Duodenum (tissue), 1 donor: ENCODE data around the genes FRG2C, ROBO2, ZNF654, GABRR3 and OR5H2.

DNA sequence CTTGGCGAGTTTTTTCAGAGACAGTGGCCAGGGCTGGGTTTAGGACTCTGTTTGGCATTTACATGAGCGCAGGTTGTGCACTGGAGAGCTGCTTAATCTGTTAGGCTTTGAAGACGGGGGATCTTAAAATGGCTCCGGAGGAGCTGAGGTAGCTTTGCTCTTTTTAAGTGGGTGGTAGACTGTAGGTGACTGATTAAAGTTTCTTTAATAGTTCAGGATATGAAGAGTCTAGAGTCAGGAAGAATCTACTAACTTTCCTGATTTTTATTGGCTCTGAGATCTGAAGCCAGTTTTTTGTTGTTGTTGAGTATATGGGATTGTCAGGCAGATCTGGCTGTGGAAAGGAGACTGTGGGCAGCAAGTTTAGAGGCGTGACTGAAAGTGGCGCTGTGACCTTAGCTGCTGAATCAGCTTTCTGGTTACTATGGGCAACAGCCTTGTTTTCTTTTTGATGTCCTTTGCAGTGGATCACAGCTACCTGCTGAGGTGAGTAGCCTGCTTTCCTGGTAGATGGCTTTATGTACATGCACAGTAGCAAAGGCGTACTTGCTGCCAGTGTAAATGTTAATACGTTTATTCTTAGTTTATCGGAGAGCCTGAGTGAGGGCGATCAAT is 161.5 kb upstream of the FRG2C start:
- PRO-cap, result no peak

DNA sequence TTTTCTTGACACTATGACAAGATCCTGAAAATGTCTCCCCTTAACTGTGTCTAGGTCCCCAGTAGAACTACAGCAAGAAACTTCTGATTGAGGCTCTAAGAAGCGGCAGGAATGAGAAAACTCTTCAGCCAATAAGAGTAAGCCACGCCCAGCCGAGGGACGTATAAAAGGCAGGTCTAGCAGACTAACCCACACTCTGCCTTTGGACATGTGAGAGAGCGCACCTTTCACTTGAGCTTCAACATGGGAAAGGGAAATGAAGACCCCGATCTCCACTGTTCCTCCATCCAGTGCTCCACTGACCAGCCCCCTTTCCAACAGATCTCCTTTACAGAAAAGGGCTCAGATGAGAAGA is at the start of gene FRG2C:
Gene FRG2C, plus strand, starts transcription at position 192 of the 355 bp plus-strand sequence.
- PRO-cap, result no peak

GRCh38 chr3:77039035-77040215 is at the start of gene ROBO2:
TSS of gene ROBO2 (plus strand) at chr3:77040099.
- PRO-cap, result no peak

- PRO-cap, result no peak
Observed at GRCh38 chr3:77577301-77577662, 537.4 kb downstream of the ROBO2 start.

DNA sequence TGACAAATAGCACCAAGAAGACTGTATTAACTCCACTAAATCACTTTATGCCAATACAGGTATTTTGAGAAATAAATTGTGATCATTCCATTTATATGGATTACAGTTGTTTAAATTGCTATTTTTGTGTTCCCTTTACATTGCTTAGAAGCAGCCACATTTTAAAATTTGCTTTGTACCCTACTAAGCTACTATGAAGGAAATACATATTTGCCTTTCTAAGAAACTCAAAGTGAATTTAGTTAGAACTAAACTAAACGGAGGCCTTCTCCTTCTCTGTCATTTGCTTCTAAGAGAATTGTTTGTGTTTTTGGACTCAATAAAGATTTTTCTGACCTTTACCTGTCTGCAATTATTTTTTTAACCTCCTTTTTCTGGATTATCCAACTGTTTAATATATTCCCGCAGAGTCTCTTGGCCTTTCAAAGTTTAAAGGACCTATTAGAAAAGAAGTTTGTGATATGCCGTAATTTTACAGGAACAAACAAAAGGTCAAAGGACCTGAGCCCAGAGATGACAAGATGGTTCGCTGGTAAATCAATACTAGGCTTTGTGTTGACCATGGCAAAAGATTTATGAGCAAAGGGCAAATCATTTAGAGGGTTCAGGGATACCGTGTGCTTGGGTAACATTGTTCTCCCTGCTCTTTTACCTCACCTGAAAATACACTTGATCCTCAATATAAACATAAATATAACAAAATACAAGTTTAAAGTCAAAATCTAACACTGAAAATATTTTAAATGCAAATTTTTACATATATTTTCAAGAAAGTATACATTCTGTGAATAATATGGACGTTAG is 923.6 kb downstream of the ROBO1 start:
- PRO-cap, result no peak

DNA sequence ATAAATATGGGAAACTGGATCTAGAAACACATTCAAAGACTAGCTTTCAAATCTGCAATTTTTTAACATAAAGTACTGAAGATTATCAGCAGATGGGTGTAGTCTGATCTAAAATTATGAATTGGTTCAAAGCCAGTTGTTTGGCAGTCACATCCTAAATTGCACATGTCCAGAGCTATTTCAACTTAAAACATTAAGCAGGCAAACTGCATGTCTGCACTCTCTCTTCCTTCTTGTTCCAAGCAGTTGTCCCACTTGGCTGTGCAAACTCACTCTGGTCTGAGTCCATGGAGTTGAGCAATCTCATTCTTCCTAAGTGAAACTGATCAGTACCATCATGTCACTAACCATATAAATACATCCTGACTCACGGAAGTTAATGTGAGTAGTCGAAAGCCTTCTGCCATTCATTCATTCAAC is 353.0 kb downstream of the ROBO1 start:
- PRO-cap, result no peak

DNA sequence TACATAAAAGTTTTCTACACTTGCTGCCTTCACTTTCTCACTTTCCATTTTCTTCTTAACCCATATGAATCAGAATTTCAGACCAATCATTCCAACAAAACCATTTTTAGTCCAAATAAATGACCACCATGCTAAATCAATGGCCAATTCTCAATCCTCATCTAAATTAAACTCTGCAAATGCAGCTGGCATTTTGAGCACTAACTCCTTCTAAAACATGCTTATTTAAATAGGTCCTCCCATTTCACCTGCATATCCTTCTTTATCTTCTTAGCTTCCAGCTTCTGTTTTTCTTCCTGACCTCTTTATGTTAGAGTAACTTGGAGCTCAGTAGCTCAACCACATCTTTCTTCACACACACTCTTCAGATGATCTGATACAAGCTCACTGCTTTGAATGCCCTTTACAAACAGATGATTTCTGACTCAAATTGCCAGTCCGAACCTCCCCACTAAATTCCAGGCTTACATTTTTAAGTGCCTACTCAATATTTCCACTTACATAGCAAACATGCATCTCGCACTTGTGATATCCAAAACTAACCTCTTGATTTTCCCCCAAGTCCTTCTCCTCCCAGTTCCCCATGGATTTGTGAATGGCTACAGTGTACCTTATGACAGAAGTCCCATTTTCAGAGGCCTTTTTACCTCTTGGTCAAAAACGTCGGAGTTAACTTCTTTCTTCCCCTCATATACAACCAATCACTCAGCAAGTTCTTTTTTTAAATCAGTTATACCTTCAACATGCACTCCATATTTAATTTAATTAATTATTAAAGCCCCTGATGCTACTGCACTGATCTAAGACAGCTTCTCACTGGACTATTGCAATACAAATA is 139.1 kb downstream of the GBE1 start:
- PRO-cap, result no peak

- PRO-cap, result no peak
Observed at GRCh38 chr3:81723559-81724120, 37.8 kb downstream of the GBE1 start.

DNA sequence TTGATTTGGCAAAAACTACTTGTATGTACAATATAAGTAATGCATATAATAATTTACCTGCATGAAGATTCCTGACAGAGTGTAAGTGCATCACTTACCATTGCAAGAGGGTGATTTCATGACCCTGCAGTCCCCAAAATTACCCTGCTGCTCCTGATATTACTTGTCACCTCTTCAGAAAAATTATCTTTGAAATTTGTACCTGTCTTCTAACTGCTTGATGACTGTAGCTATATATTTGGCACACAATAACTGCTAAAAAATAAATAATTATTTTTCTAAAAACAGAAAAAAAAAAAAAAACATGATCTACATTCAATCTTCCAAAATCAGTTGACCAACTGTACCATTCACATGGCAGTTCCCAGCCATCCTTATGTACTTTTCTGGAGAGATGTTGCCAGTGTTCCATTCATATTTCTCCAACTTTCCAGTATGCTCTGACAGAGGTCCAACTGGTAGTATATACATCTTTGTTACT is 153.6 kb upstream of the CADM2 start:
- PRO-cap, result no peak

- PRO-cap, result no peak
Observed at GRCh38 chr3:87206288-87206679, 20.8 kb upstream of the CHMP2B start.

DNA sequence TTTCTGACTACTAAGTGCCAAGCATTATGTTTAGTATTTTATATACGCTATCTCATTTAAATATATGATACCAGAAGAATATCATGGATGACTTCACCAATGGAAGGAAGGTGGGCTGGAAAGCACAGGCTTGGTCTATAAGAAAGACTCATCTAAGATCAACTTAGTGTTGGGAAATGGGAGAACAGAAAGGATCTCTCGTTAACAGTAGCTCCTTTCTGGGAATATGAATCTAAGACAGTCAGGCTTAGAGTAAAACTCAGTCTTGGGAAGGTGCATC is 1.1 kb upstream of the HTR1F start:
- PRO-cap, result no peak

GRCh38 chr3:88031724-88032192 is 27.0 kb downstream of the CGGBP1 start:
- PRO-cap, result no peak

GRCh38 chr3:88059117-88059940 is at the start of gene ZNF654:
TSS of gene ZNF654 (plus strand) at chr3:88059255.
- PRO-cap, result bidirectional peak, plus-strand start at chr3:88059237, minus-strand start at chr3:88058990

DNA sequence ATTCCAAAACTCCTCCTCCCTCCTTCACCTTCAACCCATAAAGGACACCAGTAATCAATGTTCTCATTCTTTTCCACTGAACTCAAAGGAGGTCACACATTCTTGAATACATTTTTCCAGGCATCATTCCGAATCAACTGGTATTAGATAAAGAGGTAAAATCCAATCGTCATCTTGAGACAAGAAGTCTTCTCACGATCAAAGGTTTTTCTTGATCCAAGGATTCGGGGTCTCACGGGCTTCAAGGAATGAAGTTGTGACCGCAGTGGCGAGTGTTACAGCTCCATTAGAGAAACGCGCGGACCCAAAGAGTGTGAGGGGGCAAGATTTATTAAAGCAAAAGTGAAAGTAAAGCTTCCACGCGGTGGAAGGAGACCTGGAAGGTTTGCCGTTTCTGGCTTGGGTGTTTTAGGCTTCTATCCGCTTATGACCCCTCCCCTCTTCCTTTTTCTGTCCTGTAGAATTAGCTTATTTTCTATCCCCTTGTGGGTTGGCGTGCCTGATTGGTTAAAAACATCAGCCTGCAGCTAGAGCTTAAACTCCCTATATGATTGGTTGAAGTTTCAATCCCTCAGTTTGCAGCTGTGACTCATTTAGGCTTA is 39.5 kb downstream of the C3orf38 start:
- PRO-cap, result no peak

DNA sequence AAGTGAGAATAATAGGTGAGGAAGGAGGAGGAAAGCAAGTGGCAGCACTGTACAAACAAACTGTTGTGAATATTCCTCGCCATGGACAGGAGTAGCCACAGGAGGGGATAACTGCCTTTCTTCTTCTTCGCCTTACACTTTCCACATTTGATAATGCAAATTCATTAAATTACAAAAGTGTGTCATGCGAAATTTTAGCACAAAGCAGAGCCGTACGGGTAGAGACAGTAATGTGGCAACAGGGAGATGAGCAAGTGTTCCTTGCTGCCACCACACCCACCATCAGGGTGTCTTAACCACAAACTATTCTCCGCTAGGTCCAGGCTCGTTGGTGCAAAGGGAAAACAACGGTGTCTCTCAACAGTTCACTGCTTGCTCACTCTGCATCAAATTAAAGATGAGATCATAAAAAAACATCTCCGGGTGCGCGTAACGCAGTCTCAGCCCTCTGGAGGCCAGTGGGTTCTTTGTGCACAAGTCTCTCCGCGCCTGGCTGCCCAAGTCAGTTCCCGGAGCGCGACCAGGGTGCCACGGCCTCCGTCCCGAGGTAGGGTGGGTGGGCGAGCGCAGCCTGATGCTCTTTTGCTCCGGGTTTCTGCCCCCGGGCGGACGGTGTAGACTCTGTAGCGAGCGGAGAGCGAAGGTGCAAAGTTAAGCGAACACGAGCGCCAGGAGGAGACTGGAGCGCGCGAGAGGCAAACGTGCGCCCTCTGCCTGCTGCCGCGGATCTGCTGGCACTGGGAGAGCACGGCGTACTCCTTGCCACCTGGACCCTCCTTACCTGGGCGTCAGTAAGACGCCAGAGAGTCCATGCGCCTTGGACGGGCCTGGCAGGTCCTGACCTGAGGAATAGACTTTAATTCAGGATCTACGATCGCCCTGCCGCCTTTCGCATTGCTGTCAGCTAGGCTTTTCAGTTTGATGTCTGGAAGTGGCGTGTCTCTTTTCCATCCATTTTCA is 6.9 kb downstream of the EPHA3 start:
- PRO-cap, result no peak

DNA sequence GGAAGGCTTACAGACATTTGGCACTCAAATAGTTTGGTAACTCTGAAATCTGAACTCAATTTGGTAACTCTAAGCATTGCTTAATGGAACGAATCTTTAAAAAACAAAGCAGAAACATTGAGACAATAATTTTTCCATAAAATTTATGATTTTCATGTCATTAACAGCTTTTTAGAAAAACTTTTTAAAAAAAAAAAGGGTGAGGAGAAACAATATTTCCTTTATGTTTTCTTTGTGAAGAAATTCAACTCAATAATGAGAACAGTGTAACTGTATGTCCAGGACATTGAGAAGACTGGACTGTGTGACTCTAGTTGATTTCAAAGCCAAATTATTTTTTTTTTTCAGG is 64.4 kb downstream of the CRYBG3 start:
- PRO-cap, result unidirectional peak, plus-strand start at position 189 of the sequence

- PRO-cap, result no peak
Observed at GRCh38 chr3:98035175-98035743, at the start of gene GABRR3. TSS of gene GABRR3 (minus strand) at chr3:98035315.

DNA sequence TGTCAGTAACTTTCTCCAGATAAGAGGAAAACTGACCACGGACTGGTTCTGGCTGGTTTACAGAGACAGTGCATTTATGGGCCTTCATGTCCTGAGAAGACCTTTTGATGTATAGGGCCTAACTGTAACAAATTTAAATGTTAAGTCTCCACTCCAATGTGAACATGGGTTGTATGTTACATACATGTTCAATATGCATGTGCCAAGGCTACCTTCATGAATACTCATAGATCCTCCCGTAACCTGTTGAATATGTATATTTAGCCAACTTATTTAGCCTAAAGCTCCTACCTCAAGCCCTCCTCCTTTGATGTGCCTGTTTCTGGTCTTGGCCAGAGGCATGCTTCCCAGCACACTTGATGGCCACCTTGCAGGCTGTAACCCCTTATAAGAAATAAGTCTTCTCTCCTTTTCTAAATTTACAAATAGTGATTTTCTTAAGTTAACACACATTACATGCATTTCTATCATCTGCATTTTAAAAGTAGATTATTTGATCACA is at the start of gene OR5H2:
Gene OR5H2, plus strand, starts transcription at position 318 of the 502 bp plus-strand sequence.
- PRO-cap, result no peak

GRCh38 chr3:98536334-98537021 is 4.7 kb downstream of the GPR15 start:
- PRO-cap, result no peak

GRCh38 chr3:98553100-98553660 is 21.4 kb downstream of the GPR15 start:
- PRO-cap, result no peak